Aortic smooth muscle cell (primary cell): Measurements from ENCODE around the gene FANCD2OS.

GRCh38 chr3:10108059-10108634 lies at the start of gene FANCD2OS:
FANCD2OS (minus strand) TSS chr3:10108255.
- RRBS = 62% methylated on average over 5 of the region's 31 CpGs

GRCh38 chr3:10155123-10155846 lies 9.4 kb upstream of the IRAK2 start:
- RRBS = no CpG with 5 or more reads among the region's 8 CpGs

DNA sequence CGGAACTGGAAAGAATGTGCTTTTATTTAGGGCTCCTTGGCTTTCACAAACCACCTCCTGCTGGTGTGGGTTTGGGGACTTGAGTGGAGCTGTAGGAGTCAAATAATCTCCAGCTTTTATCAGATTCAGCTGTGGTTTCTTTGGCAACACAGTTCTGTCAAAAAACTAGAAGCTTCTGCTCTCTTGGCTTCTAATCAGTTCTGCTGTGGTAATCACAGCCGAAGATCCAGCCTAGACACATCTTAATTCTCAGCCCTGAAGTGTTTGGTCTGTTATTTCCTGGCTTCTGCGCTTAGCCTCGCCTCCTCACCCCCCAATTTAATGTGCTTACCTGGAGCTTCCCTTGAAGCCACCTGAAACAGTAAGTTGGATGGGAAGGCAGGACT lies 21.4 kb downstream of the IRAK2 start:
- RRBS = no CpG with 5 or more reads among the region's 4 CpGs

GRCh38 chr3:10195459-10196248 lies 30.9 kb downstream of the IRAK2 start:
- RRBS = no CpG with 5 or more reads among the region's 12 CpGs

DNA sequence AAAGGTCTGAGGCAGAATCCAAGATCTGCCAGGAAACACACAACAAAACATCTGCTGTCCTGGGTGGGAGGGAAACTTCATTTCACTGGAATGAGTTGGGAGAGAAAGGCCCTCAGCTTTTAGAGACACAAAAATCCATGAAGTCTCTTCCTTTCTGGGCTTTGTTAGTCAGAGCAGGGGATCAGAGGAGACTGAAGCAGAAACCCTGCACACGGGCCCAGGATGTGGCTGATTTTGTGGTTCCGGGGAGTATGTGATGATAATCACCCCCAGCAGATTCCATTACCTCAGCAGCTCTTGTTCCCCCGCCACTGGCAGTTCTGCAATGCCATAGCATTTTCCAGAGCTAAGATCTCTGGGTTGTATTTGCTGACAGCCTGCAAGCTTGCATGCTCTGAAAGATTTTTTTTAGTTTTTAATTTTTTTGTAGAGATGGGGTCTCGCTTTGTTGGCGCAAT lies 5.9 kb upstream of the TATDN2 start:
- RRBS = no CpG with 5 or more reads among the region's 5 CpGs

DNA sequence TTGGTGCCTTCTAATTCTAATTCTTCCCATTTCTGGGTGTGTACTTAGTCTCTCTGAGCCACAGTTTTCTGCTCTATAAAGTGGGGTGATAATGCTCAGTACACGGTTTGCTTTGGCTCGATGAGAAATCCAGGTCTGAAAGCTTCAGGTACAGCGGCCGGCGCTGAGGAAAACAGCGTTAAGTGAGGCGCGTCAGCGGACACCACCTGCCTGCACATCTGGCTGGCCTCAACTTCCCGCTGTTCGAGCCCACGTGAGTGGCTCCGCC lies 287 bp upstream of the TATDN2 start:
- RRBS = no CpG with 5 or more reads among the region's 13 CpGs

DNA sequence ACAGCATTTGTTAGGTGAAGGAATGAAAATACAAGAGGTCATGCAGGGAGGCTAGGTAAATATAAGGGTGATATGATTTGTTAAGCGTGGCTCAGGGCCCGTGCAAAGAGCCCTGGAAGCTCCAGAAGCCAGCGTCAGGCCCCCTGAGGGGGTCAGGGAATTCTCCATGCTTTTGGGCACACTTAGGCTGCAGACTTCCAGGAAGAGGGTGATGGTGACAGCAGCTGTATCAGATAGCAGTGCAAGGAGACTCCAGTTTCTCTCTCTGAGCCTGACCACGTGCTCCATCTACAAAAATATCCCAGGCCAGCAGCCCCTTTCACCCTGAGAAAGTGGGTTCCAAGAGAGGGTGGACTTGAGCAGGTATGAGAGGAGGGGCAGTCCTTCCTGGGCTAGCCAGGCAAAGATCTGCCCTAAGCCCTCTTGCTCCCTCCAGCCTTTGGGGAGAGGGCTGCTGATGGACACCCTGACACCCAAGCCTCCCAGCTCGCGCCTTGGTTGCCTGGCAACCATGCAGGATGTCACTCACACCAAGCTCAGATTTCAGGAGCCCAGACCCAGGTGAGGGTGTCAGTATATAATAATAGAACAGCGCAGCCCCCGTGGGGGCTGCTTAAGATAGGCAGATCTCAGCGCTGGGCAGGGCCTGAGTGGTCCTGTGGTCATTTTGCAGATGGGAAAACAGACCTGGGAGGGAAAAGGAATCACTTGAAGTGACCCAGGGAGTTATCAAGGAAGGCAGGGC lies 35.8 kb downstream of the ATP2B2 start:
- RRBS = no CpG with 5 or more reads among the region's 9 CpGs

DNA sequence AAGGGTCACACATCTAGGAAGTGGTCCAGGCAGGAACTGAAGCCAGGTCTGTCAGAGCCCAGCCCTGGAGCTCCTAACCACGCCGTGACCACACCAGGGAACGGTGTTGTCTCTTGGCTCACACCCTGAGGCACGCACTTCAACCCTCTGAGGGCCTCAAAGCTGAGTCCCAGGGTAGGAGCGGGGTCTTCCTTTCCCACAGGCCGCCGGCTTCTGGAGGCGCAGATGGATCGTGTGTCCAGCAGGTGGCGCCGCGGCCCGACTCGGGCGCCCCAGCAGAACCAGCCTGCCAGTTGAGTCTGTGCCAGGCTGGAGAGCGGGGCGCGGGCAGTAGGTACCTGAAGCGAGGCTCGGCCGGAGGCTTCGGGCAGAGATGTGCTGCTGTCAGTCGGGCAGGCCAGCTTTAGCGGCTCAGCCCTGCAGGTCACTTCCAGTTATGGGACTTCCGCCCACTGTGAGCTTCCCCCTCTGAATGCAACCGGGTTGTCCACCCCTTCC lies 68.2 kb downstream of the SLC6A1 start:
- RRBS = no CpG with 5 or more reads among the region's 26 CpGs

DNA sequence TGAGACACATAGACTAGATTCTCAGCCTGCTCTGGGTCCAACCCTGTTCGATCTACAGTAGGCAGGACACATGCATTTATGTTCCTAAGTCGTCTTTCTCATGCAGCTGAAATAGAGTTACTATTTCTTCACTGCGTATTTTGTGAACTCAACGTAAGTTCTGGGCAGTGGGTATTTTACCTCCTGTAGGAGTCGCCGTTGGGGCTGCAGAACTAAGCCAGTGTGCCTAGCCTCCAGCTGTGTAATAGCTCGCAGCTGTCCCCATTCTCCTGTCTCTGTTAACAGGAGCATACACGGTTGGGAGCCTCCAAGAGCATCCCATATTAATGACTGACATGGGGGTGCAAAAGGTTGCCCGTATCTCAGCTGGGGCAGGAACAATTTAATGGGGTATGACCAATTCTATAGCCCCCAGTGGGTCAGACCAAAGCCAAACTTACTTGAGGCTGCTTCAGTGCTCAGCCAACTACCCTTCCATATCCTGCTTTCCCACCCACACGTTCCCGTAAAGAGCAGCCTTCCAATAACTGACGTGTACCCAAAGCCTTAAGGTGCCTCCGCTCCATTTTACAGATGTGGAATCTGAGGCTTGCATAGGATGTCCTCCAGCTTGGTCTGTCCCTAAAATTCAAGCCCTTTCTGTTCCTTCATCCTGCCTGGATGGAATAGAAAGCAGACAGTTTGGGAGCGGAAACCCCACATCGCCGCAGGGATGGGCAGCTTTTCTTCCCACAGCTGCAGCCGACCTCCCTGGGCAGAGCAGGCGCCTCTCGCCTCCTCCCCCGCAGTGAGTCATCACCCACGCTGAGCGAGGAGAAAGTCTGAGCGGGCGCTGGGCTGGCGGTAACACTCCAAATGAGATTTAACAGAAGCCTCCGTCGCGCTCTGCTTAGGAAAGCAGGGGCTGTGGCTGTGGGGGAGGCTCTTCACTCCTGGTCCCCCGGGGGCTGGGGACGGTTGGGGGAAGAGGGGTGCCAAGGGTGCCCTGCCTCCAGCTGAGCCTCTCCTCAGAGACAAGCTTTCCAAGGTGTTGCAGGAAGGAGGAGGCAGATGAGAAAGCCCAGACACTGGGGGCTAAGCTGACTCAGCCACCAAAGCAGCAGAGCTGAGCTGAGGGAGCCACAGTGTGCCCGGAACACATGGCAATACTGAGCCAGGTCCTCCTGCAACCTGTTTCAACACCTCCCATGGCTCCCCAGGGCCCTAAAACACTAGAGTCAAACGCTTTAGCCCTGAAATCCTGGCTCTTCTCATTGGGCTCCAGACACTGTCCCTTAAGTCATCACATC lies 57.9 kb upstream of the HRH1 start:
- RRBS = no CpG with 5 or more reads among the region's 32 CpGs

DNA sequence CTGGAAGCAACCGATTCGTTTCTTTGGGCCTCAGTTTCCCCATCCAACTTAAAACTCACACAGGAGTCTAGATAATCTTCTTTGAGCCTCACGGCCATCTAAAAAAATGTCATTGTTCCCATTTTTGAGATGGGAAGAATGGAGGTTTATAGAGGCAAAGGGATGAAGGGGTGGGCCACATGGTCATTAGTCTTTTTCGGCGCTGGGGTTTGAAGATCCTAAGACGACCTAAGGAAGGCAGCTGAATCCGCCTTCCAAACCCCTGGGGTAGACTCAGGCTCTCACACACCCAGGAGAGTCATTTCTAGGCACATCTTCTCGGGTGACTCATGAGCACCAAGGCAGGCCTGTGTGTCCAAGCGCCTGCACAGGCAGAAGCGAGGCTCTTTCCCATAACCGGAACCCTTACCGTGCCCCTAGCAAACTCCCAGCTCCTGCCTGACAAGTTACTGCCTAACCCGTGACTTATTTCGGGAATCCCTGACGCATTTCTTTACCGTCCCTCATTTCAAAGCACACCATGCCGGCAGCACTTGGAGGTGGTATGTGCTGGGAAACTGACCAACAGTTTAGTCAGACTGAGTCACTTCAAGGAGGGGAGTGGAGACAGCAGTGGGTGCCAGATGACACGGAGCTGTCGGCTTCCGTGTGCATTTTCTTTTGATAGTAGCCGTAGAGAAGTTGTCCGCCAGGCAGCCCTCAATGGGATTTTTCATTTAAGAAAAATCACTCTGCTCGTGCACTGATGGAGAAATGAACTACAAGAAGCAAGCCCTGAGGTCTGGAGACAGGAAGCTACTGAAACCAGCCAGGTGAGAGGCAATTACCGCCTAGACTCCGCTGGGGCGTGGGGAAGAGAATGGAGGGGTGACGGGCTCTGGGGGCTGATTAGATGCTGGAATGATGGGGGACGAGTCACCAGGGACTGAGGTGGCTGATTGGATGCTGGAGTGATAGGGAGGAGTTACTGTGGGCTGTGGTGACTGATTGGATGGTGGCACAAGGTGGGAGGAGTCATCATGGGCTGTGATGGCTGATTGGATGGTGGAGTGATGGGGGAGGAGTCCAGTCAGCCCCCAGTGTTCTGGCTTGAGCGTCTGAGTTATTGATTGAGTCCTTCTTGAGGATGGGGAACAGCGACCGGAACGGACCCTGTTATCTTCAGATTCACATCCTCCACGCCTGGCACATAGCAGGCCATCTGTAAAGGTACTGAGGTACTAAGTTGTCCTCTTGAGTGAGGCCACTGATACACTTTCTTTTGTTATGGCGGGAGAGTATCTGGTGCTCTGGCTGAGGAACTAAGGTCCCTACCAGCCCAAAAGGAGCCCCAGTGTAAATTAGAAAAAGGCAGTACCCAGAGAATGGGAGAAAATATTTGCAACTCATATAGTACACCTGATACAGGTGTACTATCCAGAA lies 17.2 kb upstream of the HRH1 start:
- RRBS = 0% methylated on average over 2 of the region's 34 CpGs

DNA sequence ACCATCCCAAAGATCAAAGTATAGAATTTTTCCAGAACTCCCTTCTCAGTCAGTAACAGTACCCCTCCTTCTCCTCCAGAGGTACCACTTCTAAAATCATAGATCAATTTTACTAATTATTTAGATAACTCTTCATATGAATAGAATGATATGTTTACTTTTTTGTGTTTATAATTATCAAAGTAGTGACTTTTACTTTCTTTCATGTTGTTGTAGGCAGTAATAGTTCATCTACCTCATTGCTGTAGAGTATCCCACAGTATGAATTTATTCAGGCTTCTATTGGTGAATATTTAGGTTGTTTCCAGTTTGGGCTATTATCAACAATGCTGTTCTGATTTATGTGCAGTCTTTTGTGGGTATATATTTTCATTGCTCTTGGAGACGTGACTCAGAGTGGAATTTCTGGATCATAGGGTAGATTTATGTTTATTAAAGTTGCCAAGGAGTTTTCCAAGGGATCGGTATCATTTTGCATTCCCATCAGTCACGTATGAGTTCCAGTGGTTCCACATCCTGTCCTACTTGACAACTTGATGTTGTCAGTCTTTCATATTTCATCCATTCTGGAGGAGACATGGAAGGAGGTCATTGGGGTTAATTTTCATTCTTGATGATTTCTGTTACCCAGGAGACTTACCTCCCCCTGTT lies 8.5 kb upstream of the HRH1 start:
- RRBS = no CpG with 5 or more reads among the region's 3 CpGs

DNA sequence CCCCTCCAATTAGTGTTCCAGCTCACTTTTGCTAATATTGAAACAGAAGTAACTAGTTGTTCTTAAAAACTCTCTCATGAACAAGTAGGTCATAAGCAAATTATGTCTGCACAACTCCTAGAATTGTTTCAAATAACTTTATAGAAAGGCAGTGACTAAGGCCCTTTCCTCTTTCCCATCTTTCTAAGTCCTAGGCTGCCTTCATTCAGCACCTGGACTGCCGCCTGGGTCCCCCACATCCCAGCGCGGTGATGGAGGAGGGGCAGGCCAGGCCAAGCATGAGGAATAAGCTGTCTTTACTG lies 17.9 kb downstream of the ATG7 start:
- RRBS = no CpG with 5 or more reads among the region's 3 CpGs

GRCh38 chr3:12004694-12005085 lies 502 bp downstream of the SYN2 start:
- RRBS = 4% methylated on average over 6 of the region's 60 CpGs

- RRBS = no CpG with 5 or more reads among the region's 3 CpGs
These were observed 15.8 kb downstream of the TIMP4 start for GRCh38 chr3:12142907-12143289.

GRCh38 chr3:12316357-12316659 lies 27.4 kb downstream of the PPARG start:
- RRBS = no CpG with 5 or more reads among the region's 3 CpGs

- RRBS = 76% methylated on average over 4 of the region's 11 CpGs
These were observed 38.1 kb downstream of the PPARG start for GRCh38 chr3:12326818-12327585.

DNA sequence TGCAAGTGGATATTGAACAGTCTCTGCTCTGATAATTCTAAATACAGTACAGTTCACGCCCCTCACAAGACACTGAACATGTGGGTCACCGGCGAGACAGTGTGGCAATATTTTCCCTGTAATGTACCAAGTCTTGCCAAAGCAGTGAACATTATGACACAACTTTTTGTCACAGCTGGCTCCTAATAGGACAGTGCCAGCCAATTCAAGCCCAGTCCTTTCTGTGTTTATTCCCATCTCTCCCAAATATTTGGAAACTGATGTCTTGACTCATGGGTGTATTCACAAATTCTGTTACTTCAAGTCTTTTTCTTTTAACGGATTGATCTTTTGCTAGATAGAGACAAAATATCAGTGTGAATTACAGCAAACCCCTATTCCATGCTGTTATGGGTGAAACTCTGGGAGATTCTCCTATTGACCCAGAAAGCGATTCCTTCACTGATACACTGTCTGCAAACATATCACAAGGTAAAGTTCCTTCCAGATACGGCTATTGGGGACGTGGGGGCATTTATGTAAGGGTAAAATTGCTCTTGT lies 62.4 kb downstream of the PPARG start:
- RRBS = no CpG with 5 or more reads among the region's 7 CpGs

DNA sequence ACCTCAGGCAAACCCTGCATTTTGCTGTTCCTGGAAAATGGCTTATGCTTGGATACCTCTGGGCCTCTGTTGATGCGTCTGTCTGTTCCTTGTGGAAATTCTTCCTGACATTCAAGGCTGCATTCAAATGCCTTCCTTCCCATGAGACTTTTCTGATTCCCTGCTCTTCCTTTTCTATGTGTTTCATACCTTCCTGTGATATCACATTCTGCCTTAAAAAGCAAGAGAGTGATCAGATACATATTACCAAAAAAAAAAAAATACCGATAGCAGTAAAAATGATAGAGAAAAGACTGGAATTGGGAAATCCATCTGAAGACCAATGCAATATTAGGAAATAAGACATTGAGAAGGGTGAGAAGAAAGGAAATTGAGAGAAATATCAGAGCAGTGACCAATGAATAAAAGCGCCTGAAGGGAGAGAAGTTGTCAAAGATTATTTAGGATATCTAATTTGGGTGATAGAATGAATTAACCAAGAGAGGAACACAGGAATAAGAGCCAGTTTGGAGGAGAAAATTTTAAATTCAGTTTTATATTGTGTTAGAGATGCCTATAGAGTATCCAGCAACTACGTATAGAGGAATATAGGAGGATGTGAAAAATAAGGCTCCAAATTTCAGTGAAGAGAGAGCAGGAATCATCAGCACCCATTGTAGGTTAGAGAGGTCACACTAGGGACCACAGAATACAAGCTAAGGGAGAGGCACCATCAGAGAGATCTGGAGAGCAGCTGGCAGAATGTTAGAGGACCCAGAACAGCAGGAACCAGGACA lies 86.2 kb upstream of the TSEN2 start:
- RRBS = no CpG with 5 or more reads among the region's 4 CpGs

- RRBS = no CpG with 5 or more reads among the region's 14 CpGs
These were observed 78.4 kb upstream of the TSEN2 start for GRCh38 chr3:12405734-12406425.

DNA sequence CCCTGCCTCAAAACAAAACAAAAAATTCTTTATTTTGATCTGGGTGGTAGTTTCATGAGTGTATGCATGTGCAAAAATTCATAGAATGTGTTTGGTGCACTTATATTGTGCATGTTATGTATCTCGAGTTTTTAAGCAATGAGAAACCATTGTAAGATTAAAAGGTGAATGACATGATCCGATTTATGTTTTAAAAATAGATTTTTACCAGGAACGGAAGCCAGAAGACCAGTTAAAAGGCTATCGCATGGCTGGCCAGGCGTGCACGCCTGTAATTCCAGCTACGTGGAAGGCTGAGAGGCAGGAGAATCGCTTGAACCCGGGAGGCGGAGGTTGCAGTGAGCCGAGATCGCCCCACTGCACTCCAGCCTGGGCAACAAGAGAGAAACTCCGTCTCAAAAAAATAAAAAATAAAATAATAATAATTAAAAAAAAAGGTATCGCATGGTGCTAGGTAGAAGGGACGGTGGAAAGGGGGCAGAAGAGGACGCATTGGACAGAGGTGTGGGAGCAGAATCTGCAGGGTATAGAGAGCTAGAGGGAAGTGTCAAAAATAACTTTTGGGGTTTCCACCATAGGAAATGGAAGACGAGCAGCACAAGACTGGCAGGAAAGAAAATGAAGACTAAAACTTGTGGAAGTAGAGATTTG lies 807 bp upstream of the MKRN2 start:
- RRBS = no CpG with 5 or more reads among the region's 17 CpGs